Amniotic epithelial cell (primary cell): ENCODE measurements around a stretch of chr21.

GRCh38 chr21:33948154-33949156, 32.9 kb upstream of the ATP5PO start:
- RRBS = no CpG with 5 or more reads among the region's 21 CpGs

- RRBS = no CpG with 5 or more reads among the region's 6 CpGs
Observed at GRCh38 chr21:34019966-34020916, 53.1 kb upstream of the MRPS6 start.

GRCh38 chr21:34075694-34076518, 2.5 kb downstream of the MRPS6 start:
- RRBS = no CpG with 5 or more reads among the region's 9 CpGs

DNA sequence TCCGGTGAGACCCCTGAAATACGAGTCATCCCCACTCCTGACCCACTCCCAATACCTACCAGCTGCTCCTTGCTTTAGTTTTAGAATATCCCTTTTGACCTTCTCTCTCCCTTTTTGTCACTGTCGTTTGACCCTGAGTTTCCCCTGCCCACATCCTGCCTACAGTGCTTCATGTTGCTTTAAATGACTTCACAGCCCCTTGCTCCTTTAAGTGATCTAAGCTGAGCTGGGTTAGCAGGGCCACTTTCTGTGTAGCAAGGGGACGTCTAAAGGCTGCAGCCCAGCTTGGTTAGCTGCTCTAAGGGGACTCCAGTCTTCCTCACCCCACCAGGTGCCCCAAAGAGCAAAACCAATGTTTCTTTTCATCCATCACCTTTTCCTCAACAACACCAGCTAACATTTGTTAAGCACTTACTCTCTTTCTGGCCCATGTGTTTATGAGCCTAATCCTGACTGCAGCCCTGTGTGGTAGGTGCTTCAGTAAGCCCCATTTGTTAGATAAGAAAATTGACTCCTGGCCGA, 125.5 kb downstream of the MRPS6 start:
- RRBS = no CpG with 5 or more reads among the region's 5 CpGs

- RRBS = no CpG with 5 or more reads among the region's 24 CpGs
Observed at GRCh38 chr21:34517480-34518284, 5.7 kb upstream of the KCNE1 start.

GRCh38 chr21:34524196-34524612, 12.2 kb upstream of the KCNE1 start:
- RRBS = no CpG with 5 or more reads among the region's 6 CpGs

- RRBS = no CpG with 5 or more reads among the region's 18 CpGs
Observed at GRCh38 chr21:34596518-34597192, 18.3 kb downstream of the RCAN1 start.

GRCh38 chr21:34669221-34669995, 614 bp downstream of the CLIC6 start:
- RRBS = 3% methylated on average over 37 of the region's 87 CpGs

GRCh38 chr21:34734585-34735319, 66.0 kb downstream of the CLIC6 start:
- RRBS = no CpG with 5 or more reads among the region's 8 CpGs

- RRBS = no CpG with 5 or more reads among the region's 7 CpGs
Observed at GRCh38 chr21:34771469-34772175, 102.8 kb downstream of the CLIC6 start.

- RRBS = no CpG with 5 or more reads among the region's 7 CpGs
Observed at GRCh38 chr21:34800945-34801620, 132.3 kb downstream of the CLIC6 start.

DNA sequence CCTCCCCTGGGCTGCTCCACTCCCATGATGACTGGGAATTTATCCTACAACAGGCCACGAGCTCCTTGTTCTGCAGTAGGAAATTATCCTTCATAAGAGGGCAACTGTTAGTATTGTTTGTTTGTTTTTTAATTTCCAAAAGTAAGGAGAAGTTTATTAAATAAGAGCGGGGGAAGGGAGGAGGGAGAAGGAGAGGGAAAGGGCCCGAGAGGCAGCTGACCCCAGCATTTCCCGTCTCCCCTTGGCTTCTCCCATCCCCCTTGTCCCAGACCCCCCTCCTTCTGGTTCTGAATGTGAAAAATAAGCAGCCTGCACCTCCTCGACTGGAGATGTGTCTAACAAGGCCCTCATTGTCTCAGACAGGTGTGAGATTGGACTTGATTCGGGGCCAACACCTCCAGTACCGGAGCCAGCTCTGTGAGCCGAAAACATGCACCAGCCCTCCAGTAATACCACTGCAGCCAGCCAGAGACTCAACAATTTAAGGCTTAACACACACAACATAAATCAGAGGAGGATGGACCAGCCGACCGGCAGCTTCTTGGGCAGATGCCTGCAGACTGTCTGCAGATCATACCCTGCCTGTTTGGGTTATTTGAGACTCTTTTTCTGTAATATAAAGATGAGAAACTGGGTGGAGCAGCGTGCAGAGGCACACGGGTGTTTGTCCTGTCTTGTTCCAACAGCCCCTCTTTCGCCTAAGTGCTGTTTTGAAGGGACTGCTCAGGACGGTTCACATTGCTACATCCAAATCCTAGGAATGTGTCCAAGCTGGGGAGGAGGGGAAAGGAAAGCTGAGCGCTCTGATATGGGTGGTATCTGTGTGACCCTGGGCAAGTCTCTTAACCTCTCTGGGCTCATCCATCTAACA, 149.6 kb downstream of the CLIC6 start:
- RRBS = no CpG with 5 or more reads among the region's 15 CpGs

DNA sequence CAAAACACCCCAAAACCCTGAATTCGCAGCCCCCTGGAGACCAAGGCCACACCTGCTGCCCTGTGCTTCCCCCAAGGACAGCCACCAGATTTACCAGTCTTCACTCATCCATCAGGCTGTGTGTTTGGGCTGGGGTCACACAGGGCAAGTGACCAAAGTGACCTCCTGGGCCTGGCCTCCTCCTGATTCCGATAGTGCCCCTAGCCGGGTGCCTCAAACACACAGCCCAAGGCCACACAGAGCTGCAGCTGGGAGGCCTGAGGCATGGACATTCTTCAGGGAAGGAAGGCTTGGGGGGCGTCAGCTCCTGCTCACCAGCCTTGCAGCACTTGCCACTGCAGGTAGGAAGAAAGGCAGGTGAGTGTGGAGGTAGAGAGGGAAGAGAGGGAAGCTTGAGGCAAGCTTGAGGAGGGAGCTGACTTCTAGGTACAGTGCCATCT, 181.3 kb downstream of the RUNX1 start:
- RRBS = no CpG with 5 or more reads among the region's 4 CpGs

DNA sequence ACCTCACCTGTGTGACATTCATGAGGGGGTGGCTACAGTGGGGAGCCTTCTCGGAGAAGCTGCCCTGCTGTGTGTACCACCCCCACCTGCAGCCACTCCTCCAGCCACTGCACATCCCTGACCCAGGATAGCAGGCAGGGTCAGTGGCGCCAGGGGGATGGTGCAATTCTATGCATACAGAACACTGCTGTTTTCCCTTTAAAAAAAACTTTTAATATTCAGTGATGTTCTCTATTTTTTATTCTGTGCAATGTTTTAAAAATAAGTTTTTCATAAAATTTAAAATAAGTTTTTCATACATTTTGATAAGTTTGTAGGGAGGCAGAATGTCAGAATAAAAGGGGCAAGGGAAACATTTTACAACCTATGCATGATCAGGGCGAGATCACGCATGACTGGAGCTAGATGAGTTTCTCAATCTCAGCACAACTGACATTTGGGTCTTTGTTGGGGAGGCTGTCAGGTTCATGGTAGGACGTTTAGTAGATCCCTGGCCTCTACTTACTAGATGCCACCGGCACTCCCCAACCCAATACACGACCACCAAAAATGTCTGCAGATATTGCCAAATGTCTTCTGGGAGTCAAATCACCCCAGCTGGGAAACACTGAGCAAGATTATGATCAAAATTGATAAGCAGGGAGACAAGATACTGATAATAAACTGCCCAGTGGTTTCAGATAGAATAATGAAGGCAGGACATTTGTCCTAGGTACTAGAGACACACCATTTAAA, 176.6 kb downstream of the RUNX1 start:
- RRBS = no CpG with 5 or more reads among the region's 7 CpGs

DNA sequence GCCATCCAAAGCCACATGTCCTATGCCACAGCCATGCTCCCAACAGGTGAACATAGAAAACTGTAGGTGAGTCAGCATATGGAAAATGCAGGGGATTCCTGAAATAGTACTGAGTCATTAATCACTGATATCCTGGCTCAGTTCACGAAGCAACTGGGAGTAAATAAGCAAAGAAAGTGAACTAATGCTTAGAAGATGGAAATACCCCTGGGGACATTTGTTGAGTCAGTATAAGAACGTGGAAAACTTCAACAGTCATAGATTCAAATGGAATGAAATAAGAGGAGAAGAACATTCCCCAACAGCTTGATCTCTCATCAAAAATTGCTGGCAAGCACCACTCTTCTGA, 148.9 kb upstream of the RUNX1 start:
- RRBS = no CpG with 5 or more reads among the region's 2 CpGs

GRCh38 chr21:35203739-35204116, 154.6 kb upstream of the RUNX1 start:
- RRBS = no CpG with 5 or more reads among the region's 6 CpGs

DNA sequence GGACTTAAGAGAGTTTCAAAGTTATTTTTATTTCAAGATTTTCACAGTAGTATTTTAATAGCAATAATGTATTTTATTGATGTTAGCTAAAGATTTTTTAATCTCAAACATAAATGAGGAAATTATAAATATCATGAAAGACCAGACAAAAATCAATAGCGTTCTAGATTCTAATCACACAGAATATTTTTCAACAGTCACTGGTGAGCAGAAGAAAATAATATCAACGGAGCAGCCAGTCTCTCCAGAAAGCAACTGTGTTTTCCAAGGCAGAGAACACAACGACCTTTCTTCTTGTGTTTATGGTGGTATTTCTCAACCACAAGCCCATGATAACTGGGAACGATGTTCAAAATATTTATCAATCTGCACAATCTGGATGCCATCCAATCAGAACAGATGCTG, 162.5 kb upstream of the RUNX1 start:
- RRBS = no CpG with 5 or more reads among the region's 4 CpGs

DNA sequence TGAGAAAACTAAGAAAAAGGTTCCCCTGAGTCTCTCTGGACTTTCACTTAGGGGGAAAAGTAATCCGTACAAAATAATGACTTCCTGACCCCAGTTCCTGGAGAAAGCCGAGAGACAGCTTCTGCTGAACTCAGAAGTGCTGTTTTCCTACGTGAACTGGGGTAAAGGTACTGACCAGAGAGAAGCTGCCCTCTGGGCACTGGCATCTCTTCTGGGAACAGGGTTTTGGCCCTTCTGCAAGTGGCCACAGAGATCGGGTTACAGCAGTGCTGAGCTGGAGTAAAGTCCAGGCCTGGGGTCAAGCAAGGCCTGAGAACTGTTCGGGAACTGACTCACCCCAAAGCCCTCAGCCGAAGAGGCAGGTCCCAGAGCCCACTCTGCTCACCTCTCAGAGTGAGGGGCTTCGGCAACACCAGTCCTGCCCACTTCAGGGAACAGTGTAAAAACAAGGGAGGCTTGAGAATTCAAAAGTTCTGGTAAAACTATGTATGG, 177.2 kb upstream of the RUNX1 start:
- RRBS = no CpG with 5 or more reads among the region's 7 CpGs

DNA sequence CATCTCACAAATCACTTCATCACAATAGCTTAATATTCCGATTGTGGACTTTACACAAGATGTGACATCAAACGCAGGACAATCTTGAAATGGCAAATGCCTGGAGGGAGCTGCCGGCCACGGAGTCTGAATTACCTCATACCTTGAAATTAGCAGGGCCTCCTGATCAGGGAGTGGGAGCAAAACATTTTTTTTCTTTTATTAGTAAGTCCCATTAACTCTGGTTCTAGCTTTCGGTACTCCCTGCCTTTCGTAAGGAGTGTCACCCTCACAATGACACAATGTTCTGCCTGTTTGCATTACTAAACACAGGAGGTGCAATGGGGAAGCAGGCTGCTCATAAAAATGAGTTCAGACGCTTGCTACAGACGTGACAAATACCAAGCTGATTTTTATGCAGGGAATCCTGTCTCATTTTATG, 204.9 kb upstream of the RUNX1 start:
- RRBS = no CpG with 5 or more reads among the region's 8 CpGs

DNA sequence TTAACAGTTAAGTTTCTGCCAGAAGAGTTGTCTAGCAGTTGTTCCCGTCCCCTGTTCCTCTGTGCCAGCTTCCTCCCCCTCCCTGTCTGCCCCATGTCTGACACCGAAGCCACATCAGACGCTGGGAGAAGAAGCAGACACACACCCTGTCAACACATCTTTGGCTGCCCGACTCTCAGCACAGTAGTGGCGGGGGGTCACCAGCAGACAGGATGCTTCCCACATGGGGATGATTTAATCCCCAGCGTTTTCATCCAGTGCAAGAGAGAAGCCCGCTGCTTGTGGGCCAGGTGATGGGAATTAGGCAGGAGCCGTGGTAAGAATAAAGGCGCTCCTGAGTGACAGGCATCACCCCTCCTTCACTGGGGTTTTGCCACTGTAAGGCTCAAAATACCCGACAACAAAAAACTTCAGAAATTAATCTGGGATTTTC, 379.5 kb upstream of the RUNX1 start:
- RRBS = no CpG with 5 or more reads among the region's 10 CpGs